Heart (tissue), 3 donors: ENCODE measurements around the genes DPPA5, MYO6 and LCA5.

- RAMPAGE, long total RNA, 2 experiments, result no peak in any of the 2 experiments
Measured at GRCh38 chr6:72274253-72274572, 347.7 kb upstream of the KCNQ5 start.

- RAMPAGE, long total RNA, 2 experiments, result no peak in any of the 2 experiments
Measured at GRCh38 chr6:73354016-73354551, at the start of gene DPPA5. Gene DPPA5, minus strand, starts transcription at chr6:73354276.

- RAMPAGE, long total RNA, 2 experiments, result no peak in any of the 2 experiments
Measured at GRCh38 chr6:73505524-73505987, 15.3 kb downstream of the EEF1A1 start.

- RAMPAGE, long total RNA, 2 experiments, result no peak in any of the 2 experiments
Measured at GRCh38 chr6:73505988-73506326, 14.9 kb downstream of the EEF1A1 start.

DNA sequence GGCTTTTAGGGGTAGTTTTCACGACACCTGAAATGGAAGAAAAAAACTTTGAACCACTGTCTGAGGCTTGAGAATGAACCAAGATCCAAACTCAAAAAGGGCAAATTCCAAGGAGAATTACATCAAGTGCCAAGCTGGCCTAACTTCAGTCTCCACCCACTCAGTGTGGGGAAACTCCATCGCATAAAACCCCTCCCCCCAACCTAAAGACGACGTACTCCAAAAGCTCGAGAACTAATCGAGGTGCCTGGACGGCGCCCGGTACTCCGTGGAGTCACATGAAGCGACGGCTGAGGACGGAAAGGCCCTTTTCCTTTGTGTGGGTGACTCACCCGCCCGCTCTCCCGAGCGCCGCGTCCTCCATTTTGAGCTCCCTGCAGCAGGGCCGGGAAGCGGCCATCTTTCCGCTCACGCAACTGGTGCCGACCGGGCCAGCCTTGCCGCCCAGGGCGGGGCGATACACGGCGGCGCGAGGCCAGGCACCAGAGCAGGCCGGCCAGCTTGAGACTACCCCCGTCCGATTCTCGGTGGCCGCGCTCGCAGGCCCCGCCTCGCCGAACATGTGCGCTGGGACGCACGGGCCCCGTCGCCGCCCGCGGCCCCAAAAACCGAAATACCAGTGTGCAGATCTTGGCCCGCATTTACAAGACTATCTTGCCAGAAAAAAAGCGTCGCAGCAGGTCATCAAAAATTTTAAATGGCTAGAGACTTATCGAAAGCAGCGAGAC lies 638 bp downstream of the EEF1A1 start:
- RAMPAGE, long total RNA, 2 experiments, result no peak in any of the 2 experiments

GRCh38 chr6:73654750-73655244 lies 1.0 kb upstream of the SLC17A5 start:
- RAMPAGE, long total RNA, 2 experiments, result no peak in any of the 2 experiments

GRCh38 chr6:73713478-73714470 lies 17.8 kb downstream of the CD109 start:
- RAMPAGE, long total RNA, 2 experiments, result no peak in any of the 2 experiments

GRCh38 chr6:75314529-75315390 lies 30.2 kb upstream of the TMEM30A start:
- RAMPAGE, long total RNA, 2 experiments, result no peak in any of the 2 experiments

- RAMPAGE, long total RNA, 2 experiments, result no peak in any of the 2 experiments
Measured at GRCh38 chr6:75349574-75350026, 65.0 kb upstream of the TMEM30A start.

- RAMPAGE, long total RNA, 2 experiments, result start-site peak on the plus strand in 1 of 2 experiments, at chr6:75749217-75749383 at its widest, 46 to 70 reads per replicate
Measured at GRCh38 chr6:75748836-75749499, at the start of gene MYO6. Gene MYO6, plus strand, starts transcription at chr6:75749239.

DNA sequence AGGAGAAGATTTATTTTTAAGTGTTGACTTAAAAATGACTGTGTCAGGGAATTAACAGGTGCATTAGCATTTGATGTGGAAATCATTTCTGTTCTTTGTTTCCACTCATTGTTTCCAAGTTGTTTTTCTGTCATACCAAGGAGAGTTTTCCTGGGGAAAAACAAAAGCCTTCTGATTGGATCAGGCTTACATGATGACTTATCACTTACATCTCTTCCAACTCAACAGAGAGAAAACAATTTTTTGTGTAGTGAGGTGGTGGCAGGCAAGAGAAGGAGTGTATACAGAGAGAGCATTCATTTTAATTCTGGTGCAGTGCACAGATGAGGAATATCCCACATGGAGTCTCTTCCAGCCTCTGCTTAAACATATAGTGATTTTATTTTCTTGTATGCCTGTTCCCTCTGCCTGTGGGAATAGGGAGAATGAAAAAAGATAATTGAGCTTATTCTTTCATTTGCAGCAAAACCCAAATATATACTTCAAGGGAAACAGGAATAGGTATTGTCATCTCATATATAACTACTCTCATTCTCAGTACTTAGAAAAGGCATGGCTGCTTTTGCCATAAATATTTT lies 686.2 kb downstream of the HTR1B start:
- RAMPAGE, long total RNA, 2 experiments, result no peak in any of the 2 experiments

- RAMPAGE, long total RNA, 2 experiments, result no peak in any of the 2 experiments
Measured at GRCh38 chr6:77073020-77073304, 390.3 kb downstream of the HTR1B start.

DNA sequence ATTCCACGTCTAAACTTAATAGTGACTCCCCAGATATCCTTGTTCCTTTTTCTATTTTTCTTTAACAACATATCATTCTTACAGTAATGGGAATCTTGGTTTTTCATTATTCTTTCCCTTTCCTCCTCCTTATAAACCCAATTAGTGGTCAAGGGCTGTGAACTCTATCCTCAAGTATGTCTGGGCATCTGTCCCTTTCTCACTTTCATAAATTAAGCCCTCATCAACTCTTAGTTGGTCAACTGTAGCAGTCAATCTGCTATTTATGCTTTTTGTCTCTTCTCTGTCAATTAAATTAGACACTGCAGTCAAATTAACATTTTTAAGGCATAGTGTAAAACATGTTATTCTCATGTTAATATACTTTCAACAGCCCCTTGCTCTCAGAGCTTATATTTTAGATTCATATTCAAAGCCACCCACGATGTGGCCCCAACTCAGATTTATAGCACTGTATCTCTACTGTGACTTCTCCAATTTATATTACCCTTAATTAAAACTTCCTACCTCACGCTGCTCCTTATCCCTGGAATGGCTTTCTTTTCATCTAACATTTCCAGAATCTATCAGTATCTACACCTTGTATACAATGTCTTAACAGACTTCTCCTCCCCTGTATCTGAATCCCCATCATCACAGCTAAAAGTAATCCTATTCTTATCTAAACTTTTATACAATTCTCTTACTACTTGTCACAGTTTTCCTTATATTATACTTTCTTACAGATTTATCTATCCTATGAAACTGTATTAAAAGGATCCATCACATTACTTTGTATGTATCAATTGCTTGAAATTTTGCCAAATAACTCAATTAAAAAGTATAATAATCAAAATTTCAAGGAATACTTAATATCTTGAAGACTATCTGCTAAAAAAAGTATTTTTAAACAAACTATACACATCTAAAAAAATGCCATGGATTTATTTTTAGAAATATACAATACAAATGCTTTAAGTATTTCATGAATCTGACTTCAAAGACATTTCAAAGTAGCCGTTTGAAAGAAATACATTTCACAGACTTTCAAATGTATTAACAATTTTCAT lies 89.1 kb downstream of the IRAK1BP1 start:
- RAMPAGE, long total RNA, 2 experiments, result no peak in any of the 2 experiments

- RAMPAGE, long total RNA, 2 experiments, result no peak in any of the 2 experiments
Measured at GRCh38 chr6:79073813-79074312, 4.2 kb downstream of the PHIP start.

GRCh38 chr6:79419988-79420530 lies 117.2 kb downstream of the LCA5 start:
- RAMPAGE, long total RNA, 2 experiments, result no peak in any of the 2 experiments

- RAMPAGE, long total RNA, 2 experiments, result no peak in any of the 2 experiments
Measured at GRCh38 chr6:79525551-79526130, 11.6 kb downstream of the LCA5 start.

- RAMPAGE, long total RNA, 2 experiments, result start-site peak on the minus strand in 2 of 2 experiments, at chr6:79537126-79537437 at its widest, 46 to 132 reads per replicate
Measured at GRCh38 chr6:79537030-79537750, at the start of gene LCA5. Gene LCA5, minus strand, starts transcription at chr6:79537430.

DNA sequence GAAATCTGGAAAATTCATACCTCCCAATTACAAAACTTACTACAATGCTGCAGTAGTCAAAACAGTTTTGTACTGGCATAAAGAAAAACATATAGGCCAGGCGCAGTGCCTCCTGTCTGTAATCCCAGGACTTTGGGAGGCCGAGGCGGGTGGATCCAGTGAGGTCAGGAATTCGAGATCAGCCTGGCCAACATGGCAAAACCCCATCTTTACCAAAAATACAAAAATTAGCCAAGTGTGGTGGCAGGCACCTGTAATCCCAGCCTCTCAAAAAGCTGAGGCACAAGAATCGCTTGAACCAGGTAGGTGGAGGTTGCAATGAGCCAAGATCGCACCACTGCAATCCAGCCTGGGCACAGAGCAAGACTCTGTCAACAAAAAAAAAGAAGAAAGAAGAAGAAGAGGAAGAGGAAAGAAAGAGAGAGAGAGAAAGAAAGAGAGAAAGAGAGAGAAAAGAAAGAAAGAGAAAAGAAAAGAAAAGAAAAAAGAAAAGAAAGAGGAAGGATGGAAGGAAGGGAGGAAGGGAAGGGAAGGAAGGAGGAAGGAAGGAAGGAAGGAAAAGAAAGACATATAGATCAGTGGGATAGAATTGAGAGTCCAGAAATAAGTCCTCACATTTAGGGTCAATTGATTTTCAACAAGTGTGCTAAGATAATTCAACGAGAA lies 34.1 kb upstream of the SH3BGRL2 start:
- RAMPAGE, long total RNA, 2 experiments, result no peak in any of the 2 experiments

GRCh38 chr6:79946238-79947320 lies 774 bp downstream of the ELOVL4 start:
- RAMPAGE, long total RNA, 2 experiments, result no peak in any of the 2 experiments

- RAMPAGE, long total RNA, 2 experiments, result no peak in any of the 2 experiments
Measured at GRCh38 chr6:80086264-80086671, 20.2 kb upstream of the BCKDHB start.